Diencephalon (tissue), 2 donors: ENCODE measurements around a stretch of chr10.

- RAMPAGE, long total RNA = no peak
Measured at GRCh38 chr10:71814563-71815423, 36.3 kb downstream of the PSAP start.

- RAMPAGE, long total RNA = no peak
Measured at GRCh38 chr10:71830054-71831038, 20.7 kb downstream of the PSAP start.

- RAMPAGE, long total RNA = no peak
Measured at GRCh38 chr10:71850397-71850609, 748 bp downstream of the PSAP start.

GRCh38 chr10:71860149-71861069 is 9.4 kb upstream of the PSAP start:
- RAMPAGE, long total RNA = no peak

DNA sequence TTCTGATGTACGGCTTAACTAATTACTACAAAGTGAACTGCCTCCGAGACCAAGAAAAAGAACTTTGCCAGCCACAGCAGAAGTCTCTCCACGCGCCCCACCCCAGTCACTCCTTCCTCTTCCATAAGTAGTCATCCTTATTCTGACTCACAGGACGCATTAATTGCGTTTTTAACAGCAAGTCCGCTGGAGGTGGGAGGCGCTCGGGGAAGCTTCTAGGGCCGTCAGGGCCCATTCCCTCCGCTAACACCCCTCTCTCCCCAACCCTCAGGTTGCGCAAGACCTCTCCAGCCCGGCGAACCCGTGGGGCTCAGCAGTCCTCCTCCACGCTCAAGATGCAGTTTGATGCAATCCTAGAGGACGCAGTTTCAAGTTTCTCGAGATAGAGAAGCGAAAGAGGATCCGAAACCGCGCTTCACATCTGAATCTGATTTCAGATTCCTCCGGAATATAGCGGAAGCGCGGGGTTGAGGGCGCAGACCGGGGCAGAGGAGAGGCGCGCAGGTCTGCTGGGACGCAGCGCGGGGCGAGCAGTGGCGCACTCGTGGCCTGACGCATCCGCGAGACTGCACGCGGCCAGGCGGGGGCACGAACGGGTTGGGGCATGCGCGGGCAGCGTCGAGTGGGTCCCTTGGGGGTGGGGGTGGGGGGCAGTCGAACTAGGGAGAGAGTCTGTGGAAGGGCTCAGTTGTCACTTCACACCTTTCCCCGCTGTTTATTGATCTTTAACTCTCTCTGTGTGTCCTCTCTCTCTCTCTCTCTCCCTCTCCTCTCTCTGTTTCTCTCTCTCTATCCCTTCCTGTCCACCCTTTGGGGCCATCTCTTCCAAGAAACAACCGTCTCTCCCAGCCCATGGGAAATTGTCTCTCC is 37.8 kb upstream of the PSAP start:
- RAMPAGE, long total RNA = no peak

- RAMPAGE, long total RNA = no peak
Measured at GRCh38 chr10:71889448-71889837, 38.4 kb upstream of the PSAP start.

DNA sequence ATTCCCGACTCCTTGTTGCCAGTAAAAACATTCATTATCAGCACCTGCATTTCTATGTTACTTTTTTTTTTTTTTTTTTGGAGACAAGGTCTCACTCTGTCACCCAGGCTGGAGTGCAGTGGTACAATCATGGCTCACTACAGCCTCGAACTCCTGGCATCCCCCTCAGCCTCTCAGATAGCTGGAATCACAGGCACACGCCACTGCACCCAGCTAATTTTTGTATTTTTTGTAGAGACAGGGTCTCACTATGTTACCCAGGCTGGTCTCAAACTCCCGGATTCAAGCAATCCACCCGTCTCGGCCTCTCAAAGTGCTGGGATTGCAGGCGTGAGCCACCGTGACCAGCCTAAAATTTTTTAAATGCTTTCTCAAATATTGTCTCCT is 18.9 kb downstream of the SPOCK2 start:
- RAMPAGE, long total RNA = no peak

GRCh38 chr10:72076878-72077422 is 11.4 kb downstream of the SPOCK2 start:
- RAMPAGE, long total RNA = no peak

DNA sequence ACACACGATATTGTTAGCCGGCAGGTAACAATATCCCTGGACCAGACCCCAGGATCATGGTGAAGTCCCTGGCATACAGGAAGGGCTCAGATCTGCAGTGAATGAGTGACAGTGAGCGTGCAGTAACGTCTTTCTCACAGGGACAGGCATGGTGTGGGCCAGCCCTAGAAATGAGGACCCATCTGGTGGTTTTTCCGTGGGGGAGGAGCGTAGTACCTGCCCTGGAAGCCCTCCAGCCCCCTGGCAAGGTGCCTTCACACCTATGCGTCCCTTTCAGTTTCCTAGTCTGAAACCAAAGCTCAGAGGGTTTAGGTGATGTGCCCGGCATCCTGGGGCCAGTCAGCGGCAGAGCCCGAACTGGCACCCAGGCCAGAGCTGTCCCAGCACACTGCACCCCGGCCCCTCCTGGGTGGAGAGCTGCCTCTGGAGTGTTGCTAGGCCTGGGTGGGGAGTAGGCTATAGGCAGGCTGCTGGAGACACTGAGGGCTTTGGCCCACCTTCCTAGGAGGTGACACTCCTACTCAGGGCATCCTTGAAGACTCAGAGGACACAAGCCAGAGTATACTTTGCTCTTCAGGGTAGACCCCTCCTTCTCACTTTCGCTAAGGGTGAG is 4.2 kb downstream of the SPOCK2 start:
- RAMPAGE, long total RNA = no peak

GRCh38 chr10:72086876-72087907 is 1.2 kb downstream of the SPOCK2 start:
- RAMPAGE, long total RNA = no peak

DNA sequence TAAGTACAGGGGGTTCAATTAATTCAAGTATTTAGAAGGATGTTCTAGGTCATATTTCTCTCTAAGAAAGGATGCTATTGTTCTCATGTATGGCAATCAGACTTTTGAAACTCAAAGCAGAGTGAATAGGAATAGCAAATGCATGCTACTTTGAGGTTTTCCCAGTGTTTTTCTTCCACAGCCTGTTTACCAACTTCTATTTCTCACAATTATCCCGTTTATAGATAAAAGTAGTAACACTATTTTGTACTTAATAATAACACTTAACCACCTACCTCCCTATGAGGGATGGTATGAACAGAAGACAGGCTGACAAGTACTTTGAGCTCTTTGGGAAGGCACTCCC is 17.9 kb upstream of the SPOCK2 start:
- RAMPAGE, long total RNA = no peak

- RAMPAGE, long total RNA = no peak
Measured at GRCh38 chr10:72107346-72107747, 19.0 kb upstream of the SPOCK2 start.

- RAMPAGE, long total RNA = no peak
Measured at GRCh38 chr10:72263432-72263975, 10.2 kb upstream of the DDIT4 start.

- RAMPAGE, long total RNA = no peak
Measured at GRCh38 chr10:72272517-72273221, 1.1 kb upstream of the DDIT4 start.

DNA sequence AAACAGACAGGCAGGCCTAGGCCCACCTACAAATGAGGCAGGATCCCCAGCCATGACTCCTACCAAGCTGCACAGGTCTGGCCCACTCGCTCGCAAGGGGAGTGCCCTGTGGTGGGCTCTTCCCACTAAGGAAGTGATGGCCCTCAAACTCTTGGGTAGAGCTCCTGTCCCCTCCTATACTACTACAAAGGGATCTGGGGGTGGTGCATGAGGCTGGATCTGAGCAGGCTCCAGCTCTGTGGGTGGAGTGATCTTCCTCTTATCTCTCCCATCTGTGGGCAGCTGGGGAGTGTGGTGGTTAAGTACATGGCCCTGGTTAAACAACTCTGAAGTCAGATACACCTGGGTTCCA is 17.2 kb downstream of the DDIT4 start:
- RAMPAGE, long total RNA = no peak

GRCh38 chr10:72316424-72316815 is 38.3 kb downstream of the DNAJB12 start:
- RAMPAGE, long total RNA = no peak

DNA sequence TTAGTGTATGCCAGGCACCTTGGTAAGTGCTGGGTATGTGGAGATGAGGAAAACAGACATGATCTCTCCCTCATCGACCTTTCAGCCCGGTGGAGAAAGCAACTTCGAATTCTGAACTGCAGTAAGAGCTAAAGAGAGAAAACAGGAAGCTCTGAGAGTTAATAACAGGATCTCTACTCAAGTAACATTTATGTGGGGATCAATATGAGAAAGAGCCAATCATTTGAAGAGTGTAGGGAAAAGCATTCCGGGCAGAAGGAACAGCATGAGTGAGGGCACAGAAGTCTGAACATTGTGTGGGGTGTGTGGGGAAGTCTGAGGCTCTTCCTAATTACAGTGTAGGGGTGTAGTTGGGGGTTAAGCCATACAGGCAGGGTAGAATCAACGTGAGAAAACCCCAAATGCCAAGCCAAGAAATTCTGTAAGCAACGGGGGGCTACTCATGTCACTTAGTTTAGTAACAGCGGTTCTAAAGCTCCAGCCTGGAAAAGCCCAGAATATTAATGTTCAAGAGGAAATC is 36.4 kb downstream of the DNAJB12 start:
- RAMPAGE, long total RNA = no peak

- RAMPAGE, long total RNA = no peak
Measured at GRCh38 chr10:72332805-72333949, 21.5 kb downstream of the DNAJB12 start.

- RAMPAGE, long total RNA = start-site peak on the plus strand at chr10:72334395-72334468, 7 and 9 reads in 2 replicates
Measured at GRCh38 chr10:72333997-72334744, 20.5 kb downstream of the DNAJB12 start.

- RAMPAGE, long total RNA = no peak
Measured at GRCh38 chr10:72335483-72336091, 19.1 kb downstream of the DNAJB12 start.